Colon Carcinoma Metastatic in the Lung (tissue), 2 donors: ENCODE measurements around a stretch of chr4.

- PRO-cap, 2 experiments: no peak in any of the 2 experiments
These were observed 1.0 kb upstream of the SORBS2 start for GRCh38 chr4:185812840-185813576.

DNA sequence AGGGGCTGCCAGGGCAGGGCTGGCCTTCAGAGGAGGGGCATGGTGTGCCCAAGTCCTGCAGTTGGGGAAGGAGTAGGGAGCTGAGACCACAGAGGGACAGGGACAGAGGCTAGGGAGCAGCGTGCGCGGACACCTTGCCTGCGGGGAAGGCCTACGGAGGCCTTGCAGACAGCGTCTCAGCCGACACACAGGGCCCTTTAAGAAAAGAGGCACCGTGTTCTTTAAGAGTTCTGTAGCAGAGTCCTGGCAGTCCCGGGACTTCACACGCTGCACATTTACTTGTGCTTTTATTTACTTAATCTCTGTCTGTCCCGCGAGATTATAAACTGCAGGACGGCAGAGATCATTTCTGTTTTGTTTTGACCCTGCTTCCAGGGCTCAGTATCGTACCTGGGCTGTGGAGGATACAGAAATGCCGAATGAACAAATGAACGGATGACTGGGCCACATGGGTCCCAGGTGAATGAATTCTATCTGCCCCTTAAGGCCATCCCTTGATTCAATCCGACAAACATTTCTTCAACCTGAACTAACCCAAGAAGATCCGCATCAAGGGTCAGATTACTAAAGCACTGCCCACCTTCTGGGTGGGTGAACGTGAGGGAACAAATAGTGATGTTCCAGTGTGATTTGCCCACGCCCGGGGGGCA is 8.6 kb upstream of the SORBS2 start:
- PRO-cap, 2 experiments: no peak in any of the 2 experiments

DNA sequence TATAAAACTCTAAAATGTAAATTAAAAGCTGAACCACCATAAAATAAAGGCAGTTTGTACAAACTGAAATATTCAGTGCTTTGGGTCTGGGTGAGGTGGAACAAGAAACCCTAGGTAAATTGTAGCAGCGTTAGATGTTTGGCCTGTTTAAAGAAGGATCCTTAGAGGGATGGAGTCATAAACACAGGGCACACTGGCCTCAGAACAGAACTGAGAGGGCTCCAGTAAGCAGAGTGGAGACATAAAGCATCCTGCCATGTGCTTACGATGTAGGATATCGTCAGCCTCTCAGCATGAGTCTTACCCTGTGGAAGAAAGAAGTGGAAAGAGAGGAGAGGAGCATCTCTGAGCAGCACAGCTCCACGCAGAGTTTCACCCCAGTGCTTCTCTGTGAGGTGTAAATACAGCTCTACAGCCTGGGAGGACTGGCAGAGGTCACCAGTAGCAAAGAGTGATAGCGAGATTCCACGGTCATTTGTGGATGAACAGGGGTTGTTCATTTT is 27.7 kb upstream of the SORBS2 start:
- PRO-cap, 2 experiments: no peak in any of the 2 experiments

DNA sequence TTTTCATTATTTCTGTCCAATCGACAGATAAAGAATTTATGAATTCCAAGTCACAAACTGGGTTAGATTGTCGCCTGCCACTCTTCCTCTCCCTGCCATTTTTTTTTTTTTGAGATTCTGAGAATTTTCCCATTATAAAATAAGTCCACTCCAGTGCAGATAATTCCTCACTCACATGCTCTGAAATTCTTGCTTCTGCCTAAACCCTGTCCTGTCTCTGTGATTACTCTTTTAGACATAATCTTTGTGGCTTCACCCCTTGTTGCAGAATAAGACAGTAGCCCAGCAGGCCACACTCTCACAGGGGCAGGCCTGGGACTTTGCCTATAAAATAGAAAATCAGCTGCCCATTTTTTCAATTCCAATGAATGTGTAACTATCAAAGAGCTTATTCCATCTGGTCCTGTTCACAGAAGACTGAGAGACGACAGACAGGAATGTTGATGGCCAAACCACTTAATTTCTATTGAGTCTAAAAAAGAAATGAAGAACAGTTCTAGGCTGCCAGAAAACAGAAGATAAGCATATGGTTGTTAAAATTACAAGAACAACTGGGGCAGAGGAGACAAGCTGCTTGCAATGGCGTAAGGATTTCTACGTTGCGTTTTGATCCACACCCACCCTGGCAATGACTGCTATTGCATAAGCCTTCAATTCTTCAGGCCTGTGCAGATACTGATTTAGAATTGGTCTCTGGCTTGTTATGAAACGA is 37.5 kb upstream of the SORBS2 start:
- PRO-cap, 2 experiments: no peak in any of the 2 experiments

DNA sequence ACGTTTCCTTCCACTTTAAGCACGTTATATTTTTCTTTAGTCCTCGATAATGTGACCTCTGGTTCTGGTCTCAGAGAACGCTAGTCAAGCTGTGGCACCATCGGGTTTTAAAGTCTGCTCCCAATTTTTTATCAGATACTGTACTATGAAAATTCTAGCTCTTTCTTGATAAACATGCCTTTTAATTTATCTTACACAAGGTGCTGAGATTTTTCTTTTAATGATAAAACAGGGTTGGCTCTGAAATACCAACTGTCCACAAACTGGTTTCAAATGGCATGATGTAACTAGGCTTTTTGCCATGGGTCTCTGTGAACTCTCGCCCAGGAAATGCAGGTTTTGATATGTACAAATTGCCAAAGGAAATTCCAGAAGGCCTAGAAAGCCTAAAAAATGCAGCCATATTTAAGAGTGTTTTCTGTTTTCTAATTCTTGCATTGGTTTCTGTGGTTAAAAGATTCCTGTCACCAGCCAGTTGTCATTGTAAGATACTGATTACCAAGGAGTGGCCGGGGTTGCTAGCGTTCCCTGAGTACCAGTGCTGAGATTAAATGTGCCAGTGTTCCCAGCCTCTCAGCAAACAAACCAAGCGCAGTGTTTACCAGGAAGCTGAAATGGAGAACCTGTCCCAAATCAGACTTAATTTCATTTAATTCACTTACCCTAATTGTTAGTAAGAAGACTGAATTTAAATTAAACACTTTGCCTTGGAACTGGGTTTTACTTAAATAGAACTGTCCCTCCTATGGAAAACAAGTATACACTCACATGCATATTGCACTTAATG is 53.9 kb upstream of the SORBS2 start:
- PRO-cap, 2 experiments: no peak in any of the 2 experiments

DNA sequence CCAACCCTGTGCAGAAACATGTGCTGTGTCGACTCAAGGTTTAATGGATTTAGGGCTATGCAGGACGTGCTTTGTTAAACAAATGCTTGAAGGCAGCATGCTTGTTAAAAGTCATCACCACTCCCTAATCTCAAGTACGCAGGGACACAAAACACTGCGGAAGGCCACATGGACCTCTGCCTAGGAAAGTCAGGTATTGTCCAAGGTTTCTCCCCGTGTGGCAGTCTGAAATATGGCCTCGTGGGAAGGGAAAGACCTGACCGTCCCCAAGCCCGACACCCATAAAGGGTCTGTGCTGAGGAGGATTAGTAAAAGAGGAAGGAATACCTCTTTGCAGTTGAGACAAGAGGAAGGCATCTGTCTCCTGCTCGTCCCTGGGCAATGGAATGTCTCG is 18.8 kb upstream of the TLR3 start:
- PRO-cap, 2 experiments: peak in 1 of 2 experiments; most common plus-strand start position 171 of the sequence (in 1)

DNA sequence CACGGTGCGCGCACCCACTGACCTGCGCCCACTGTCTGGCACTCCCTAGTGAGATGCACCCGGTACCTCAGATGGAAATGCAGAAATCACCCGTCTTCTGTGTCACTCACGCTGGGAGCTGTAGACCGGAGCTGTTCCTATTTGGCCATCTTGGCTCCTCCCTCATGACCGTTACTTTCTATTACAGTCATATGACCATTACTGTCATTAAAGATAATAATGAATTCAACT is 47.2 kb downstream of the TLR3 start:
- PRO-cap, 2 experiments: no peak in any of the 2 experiments

DNA sequence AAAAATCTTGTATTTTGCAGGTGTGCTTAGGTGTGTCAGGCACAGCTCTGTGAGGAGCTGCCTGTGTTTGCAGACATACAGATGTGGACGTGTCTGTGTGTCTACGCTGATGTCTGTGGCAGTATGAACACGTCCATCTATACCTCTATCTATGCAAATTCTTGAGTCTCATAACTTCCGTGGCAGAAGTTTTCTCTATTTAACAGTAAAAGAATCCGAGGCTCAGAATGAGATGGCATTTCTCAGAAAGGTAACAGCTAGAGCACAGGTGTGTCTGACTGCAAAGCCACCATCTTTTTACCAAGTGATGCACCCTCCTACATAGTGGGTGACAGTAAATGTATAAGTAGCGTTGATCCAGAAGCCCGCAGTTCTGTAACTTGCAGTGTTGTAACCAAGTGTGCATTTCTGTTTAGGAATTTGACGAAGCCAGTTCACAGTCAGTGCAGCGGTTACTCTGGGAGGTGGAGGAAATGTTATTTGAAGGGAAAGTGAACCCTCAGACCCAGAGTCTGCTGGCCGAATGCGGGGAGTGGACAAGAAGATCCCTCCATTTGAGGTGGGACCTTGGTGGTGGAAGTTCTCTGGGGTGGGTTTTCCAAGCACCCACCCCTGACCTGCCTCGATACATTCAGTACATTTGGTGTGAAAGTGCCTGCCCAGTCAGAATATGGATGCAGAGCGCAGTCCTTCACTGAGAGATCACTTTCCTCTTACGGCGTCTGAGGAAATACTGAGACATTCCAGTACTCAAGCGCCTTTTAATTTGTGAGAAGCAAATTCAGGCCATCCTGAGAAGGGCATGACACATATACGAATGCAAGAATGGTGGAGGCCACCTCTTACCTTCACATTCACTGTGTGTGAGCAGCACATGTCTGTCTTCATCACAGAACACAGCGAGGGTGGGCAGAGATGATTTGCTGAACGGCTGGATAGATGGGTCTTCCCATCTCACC is 39.6 kb upstream of the CYP4V2 start:
- PRO-cap, 2 experiments: no peak in any of the 2 experiments

DNA sequence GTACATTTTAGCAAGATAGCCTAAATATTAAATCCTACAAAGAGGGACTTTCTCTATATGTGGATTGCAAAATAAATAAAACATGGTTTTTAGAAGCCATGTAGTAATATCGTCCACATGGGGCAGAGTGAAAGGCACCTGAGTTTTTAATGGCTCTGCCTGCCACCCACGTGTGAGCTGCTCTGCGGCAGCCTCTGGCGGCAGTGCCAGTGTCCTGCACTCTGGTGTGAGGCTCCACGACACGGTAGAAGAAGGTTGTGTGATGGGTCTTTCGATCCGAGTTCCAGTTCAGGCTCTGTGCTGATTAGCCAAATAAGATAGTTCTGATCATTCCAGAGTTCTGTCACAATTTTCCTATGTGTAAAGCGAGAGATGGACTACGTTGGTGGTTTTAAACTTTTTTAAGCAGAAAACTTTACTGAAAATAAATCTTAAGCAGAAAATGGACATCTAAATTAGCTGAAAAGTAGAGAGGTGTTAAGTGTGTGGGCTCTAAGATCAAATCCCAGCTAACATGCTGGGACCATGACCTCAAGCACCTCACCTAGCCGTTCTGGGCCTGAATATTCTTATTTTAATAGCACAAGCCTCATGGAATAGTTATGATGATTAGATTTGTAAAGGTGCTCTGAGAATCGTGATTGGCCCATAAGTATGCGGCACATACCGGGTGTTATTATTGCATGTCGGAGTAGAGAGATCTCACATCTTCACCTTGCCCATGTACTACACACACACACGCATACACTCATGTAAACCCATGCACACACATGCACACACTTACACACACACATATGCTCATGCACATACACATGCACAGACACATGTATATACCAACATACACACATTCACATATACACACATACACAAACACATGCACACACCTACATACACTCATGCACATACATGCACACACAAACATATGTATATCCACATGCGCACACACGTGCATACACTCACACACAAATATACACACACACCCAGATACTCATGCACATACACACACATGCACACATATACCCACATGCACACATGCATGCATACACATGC is 10.8 kb downstream of the CYP4V2 start:
- PRO-cap, 2 experiments: no peak in any of the 2 experiments

DNA sequence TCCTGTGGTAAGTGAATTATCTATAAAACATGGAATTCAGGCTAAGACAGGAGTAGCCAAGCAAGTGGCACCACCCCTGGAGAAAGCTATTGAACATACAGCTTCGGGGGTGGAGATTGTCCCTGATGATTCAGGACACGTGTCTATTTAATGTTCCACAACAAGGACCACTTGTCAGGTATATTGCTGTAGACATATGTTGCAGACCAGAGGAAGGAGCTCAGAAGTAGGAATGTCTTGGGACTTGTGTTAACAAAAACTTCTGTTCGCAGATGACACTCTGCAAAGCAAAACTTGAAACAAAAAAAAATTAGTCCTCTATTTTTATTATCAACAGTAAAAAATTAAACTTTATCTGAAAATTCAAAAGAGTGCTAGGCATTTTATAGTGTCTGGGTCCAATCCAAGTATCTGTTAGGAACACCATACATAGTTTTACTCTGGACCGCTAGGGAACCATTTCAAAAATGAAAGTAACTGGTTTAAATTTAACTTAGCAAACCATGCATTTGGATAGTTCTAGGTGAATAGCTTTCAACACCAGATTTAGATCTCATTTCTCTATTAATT is 1.0 kb downstream of the KLKB1 start:
- PRO-cap, 2 experiments: no peak in any of the 2 experiments

- PRO-cap, 2 experiments: peak in 1 of 2 experiments; most common plus-strand start chr4:186538448 (in 1)
These were observed 17.4 kb downstream of the MTNR1A start for GRCh38 chr4:186537780-186538652.

DNA sequence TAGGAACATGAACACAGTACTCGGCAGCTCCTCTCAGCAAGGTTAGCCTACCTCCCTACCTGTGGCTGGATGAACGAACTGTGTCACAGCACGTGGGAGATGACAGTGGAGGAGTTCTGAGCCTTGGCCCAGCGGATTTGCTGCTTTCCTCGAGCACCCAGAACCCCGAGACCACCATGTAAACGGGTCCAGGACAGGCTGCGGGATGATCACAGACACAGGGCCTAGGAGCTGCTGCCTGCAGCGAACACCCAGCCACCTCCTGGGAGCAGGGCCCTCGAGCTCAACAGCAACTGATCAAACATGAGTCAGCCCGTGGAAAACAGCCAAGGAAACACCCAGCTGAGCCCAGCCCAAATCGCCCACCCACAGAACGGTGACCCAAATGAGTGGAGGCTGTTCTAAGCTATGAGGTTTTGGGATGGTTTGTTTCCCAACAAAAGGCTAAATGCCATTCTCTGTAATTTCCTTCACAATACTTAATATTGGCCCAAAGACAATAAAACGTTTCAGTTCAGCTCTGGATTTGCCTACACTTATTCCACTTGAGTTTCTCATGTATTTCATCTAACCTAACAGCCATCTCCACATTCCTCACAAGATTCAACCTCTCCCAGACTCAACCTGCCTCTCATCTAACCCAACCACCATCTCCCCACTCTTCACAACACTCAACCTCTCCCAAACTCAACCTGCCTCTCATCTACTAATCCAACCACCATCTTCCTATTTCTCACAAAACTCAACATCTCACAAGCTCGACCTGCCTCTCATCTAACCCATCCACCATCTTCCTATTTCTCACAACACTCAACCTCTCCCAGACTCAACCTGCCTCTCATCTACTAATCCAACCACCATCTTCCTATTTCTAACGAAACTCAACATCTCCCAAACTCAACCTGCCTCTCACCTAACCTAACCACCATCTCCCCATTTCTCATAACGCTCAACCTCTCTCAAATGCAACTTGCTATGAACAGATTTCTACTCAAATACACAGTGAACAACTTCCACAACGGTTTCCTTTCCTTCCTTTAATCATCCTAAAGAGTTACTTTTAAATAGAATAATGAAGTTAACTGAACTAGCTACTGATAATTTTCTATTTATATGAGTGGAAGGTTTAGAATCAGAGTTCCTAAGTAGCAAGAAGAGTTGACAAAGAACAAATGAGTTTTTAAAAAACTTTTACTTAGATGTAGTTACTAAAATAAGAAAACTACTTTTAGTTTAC is 29.9 kb downstream of the FAT1 start:
- PRO-cap, 2 experiments: no peak in any of the 2 experiments

DNA sequence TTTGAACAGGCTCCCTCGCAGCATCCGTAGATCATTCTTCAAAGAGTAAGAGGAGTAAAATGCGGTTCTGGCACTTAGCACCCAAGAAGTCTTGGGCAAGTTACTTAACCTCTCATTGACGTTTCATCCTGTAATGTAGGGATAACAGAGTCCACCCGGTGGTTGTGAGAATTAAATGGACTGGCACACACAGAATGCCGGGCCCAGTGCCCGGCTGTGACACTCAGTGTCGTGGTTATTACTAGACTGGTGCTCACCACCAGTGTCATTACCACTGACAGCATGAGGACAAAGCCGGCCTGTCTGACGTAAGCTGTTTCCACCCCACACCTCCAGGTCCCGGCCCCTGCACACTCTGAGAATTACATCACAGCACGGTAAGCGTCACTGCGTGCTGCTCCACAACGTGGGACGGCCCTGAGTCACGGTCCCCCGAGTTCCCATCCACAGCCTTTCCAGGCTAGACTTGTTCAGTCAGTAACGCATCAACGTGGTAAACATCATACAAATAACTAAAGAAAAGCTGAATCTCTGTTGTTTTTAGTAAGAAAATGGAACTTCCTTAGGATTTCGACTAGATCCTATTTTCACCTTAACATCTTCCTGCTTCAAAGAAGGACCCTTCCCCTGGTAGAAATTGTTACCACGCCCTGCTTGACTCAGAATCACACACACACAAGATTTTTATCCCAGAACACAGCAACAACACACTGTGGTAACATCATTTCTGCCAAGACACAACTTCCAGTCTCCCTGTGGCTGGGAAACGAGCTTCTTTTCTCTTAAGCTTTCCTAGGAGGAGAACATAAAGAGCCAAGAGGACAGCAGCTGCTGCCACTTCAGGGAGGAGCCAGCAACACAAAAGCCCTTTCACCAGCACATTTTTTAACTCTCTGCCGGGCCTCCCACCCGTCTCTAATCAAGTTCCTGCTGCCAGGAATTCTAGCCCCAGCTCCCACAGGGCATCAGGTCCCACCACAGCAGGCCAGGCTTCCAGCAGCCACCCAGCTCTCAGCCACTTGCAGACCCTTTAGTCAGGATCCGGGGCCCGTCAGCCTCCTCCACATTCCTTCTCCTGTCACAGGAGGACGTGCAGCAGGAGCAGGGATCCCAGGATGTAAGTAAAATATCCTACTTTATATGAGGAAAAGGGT is 22.7 kb downstream of the FAT1 start:
- PRO-cap, 2 experiments: peak in 1 of 2 experiments; most common plus-strand start position 888 of the sequence (in 1)

DNA sequence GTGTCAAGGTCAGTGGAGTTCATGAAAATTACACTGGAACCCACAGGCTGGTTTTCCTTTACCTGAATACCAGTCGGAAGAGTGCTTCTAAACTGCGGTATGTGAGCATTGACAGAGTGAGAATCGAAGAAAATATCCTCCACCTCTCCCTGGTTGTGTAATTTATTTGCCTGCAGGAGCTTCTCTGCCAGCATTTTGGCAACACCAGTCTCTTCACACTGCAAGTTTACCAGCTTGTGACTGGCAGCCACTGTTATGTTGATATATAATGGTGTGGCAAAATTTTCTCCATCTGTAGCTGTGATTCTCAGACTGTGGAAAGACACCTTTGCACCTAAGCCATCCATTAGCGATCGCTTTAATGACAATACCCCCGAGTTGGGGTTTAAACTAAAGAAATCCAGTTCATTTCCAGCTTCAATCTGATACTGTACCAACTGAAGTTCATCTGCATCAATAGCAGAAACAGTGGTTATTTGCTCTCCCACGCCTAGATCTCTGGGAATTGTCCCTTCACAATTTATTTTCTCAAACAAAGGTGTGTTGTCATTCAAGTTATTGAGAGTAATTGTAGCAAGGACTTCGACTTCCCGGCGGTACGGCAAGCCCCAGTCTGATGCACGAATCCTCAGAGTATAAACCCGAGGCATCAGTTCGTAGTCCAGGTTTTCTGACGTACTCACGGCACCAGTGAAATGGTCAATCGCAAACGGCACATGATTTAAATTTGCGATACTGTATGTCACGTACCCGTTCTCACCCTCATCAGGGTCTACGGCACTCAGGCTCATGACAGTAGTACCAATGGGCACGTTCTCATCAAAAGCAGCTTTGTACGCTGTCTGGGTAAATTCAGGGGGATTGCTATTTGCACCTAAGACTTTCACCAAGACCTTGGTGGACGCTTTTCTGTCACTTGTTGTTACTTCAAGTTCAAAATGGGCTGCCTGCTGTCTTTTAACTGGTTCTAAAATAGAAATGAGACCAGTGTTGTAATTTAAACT is 15.8 kb downstream of the FAT1 start:
- PRO-cap, 2 experiments: no peak in any of the 2 experiments

DNA sequence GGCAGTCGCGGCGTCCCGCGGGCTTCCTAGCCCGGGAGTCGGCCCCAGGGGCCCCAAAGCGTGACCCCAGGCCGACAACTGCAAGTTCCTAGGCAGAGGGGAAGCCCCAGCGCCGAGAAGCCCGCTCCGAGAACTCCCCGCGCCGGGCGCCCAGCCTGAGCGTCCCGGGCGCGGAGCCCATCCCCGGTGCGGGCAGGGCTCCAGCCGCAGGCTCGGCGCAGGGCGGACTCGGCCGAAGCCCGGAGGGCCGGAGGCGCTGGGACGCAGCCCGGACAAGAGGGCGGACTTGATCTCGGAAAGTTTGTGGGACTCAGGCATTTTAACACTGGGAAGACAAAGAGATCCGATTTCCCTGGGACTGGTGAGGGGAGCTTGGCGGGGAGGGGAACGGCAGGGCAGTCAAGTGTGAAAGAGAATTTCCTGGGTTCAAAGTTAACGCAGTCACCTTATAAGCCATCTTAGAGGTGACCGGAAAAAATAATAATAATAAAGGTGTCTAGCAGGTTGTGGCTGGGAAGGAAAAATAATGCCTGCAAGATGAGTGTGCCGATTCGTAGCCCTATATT is 940 bp upstream of the FAT1 start:
- PRO-cap, 2 experiments: no peak in any of the 2 experiments

- PRO-cap, 2 experiments: no peak in any of the 2 experiments
These were observed 1.8 kb upstream of the FAT1 start for GRCh38 chr4:186725443-186725788.

GRCh38 chr4:186725789-186726435 is 2.3 kb upstream of the FAT1 start:
- PRO-cap, 2 experiments: peak in 2 of 2 experiments; most common plus-strand start chr4:186726175 (in 1); most common minus-strand start chr4:186725958 (in 1)

DNA sequence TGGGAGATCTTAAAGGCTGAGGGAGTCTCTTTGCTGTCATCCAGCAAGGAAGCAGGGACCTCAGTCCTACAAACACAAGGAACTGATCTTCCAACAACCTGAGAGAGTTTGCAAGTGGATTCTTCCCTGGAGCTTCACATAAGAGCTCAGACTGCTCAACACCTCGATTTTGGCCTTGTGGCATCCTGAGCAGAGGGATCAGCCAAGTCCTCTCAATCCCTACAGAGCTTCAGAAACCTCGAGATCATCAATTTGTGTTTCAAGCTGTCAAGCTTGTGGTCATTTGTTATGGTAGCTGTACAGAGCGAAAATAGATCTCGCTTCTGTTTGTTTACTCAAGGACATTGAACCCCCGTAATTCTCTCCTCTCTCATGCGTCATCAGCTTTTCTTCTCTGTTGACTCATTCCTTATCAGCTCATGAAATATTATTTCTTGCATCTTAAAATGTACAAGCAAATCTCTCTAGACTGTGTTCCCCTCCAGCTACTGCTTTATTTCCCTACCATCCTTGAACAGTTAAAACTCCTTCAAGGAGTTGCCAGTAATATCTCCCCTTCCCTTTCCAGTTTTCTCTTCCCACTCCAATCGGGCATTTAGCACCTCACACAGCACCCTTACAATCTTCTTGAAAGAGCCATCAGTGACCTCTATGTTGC is 106.1 kb upstream of the FAT1 start:
- PRO-cap, 2 experiments: no peak in any of the 2 experiments

- PRO-cap, 2 experiments: no peak in any of the 2 experiments
These were observed 115.9 kb upstream of the FAT1 start for GRCh38 chr4:186839429-186840062.

GRCh38 chr4:186851975-186852616 is 128.4 kb upstream of the FAT1 start:
- PRO-cap, 2 experiments: peak in 1 of 2 experiments; most common plus-strand start chr4:186852433 (in 1); most common minus-strand start chr4:186852120 (in 1)